LHCN-M2 (cell line): Measurements from ENCODE around the gene CEP131.

DNA sequence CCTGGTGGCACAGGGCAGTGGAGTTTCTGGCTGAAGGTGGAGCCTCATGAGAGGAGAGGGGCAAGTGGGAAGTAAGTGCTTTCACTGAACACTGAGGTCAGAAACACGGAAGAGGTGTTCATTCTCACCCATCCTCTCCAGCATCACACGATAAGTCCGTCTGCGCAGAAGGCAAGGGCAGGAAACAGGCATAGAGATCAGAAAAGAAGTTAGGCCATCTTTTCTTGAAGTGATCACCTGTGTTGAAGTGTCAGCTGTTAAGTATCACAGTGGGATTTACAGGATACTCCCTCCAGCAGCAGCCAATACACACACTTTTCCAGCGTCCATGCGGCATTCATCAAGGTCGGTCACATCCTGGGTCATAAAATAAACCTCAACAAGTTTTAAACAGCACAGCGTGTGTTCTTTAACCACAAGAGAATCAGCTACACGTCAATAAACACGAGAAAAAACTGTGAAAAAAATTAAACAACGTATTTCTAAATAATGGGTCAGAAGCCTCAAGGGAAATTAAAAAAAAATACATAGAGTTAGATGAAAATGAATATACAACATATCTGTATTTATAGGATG lies 194.7 kb downstream of the RPTOR start:
- RAMPAGE, long total RNA, result no peak

- RAMPAGE, long total RNA, result no peak
These were observed 216.8 kb downstream of the RPTOR start for GRCh38 chr17:80761361-80761915.

DNA sequence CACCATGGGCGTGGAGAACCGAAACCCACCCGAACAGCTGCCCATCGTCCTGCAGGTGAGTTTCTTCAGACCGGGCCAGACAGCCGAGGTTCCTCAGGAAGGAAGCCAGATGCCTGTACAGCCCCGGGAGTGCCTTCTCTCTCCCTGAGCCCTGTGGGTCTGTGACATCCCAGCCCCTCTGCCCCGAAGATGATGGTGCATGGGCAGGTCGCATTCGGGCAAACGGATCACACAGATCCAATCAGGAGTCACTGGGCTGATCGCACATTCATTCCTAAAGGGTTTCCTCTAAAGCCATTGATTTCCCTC lies 145.2 kb upstream of the CHMP6 start:
- RAMPAGE, long total RNA, result no peak

DNA sequence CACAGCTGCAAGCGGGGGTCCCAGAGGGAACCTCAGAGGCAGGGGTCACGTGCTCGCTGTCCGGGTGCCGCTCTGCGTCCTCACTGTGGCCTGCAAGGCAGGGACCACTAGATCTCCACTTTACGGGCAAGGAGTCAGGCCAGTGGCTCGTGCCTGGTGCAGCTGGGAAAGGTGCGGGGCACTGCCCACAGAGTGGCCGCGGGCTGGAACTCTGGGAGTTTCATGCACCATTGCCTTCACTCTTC lies 107.5 kb upstream of the CHMP6 start:
- RAMPAGE, long total RNA, result no peak

GRCh38 chr17:80987659-80988446 lies 3.8 kb upstream of the CHMP6 start:
- RAMPAGE, long total RNA, result no peak

- RAMPAGE, long total RNA, result no peak
These were observed 11.5 kb upstream of the BAIAP2 start for GRCh38 chr17:81023457-81023825.

DNA sequence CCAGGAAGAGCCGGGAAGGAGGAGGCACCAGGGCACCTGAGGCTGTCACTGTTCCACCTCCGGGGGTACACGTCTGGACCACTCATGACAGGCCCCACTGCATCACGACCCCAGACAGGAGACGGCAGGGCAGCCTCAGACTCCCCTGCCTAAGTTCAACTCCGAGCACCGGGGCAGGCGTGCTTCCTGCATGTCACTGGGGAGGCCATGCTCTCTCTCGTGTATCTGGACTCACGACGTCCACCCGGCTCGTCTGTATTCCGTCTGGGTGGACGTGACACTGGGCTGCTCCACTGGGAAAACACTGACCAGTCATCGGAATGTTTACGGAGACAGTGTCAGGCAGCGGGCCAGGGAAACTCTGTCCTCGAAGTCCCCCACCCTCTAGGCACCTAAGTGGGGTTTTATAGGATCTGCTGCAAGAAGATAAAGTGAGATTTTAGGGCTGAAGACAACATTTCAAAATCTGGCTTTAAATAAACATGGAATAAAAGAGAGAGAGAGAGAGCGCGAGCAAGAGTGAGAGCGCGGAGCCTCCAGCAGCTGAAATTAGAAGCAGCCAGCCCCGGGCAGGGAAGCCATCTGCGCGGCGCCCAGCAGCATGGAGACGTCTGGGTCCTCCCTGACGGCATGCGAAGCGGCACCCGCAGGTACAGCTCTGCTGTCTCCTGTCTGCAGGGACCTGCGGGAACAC lies 8.2 kb upstream of the BAIAP2 start:
- RAMPAGE, long total RNA, result no peak

- RAMPAGE, long total RNA, result no peak
These were observed 9.8 kb downstream of the BAIAP2 start for GRCh38 chr17:81044550-81045431.

- RAMPAGE, long total RNA, result no peak
These were observed 35.8 kb downstream of the BAIAP2 start for GRCh38 chr17:81070752-81071224.

DNA sequence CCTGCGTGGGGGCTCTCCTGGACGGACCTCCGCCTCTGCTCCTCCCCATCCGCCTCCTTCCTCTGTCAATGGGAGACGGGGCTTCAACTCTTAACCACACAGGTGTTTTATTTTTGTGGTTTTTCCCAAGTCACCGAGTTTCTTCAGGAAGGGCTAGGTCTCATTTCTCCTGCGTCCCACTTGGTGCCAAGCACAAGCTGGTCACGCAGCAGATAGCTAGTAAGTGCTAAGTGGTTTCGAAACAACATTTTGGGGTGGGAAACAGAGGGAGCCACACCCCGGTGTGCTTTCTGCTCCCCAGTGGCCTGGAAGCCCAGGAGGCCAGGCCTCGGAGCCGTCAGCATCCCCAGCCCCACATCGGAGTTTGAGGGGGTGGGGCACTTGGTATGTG lies 55.4 kb downstream of the BAIAP2 start:
- RAMPAGE, long total RNA, result no peak

- RAMPAGE, long total RNA, result no peak
These were observed 59.1 kb downstream of the BAIAP2 start for GRCh38 chr17:81093981-81094576.

DNA sequence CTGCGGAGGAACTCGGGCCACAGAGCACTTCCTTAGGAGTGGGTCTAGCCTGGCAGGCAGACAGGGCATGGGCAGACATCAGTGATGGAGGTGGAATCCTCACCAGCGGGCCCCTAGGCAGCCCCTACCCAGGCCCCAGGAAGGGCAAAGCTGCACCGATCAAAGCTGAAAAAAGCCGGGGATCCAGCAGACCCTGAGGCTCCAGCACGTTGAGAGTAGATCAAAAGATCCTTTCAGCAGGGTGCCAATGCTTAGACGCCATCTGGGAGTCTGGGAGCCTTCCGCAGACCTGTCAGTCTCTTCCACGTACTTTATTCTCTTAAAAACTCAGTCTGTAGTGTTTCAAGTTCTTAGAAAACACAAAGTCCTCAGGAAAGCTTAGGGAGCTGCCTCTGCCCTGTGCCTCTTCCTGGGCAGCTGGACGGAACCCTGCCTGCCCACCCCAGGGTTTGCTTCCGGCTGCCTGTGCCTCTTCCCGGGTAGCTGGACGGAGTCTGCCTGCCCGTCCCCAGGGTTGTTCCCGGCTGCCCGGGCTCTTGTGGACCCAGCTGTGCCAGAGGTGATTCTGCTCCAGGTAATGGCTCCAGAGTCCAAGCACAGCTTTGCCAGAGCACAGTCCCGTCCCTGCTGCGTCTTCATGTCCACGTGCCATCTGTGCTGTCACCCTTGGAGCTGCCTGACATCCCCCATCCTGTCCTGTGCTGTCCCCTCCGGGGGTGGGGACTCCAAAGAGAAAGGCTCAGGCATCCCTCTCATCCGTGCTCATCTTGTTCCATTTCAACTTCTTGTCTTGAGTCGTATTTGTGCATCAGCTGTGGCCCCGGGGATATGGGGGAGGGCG lies 50.8 kb upstream of the PVALEF start:
- RAMPAGE, long total RNA, result no peak

DNA sequence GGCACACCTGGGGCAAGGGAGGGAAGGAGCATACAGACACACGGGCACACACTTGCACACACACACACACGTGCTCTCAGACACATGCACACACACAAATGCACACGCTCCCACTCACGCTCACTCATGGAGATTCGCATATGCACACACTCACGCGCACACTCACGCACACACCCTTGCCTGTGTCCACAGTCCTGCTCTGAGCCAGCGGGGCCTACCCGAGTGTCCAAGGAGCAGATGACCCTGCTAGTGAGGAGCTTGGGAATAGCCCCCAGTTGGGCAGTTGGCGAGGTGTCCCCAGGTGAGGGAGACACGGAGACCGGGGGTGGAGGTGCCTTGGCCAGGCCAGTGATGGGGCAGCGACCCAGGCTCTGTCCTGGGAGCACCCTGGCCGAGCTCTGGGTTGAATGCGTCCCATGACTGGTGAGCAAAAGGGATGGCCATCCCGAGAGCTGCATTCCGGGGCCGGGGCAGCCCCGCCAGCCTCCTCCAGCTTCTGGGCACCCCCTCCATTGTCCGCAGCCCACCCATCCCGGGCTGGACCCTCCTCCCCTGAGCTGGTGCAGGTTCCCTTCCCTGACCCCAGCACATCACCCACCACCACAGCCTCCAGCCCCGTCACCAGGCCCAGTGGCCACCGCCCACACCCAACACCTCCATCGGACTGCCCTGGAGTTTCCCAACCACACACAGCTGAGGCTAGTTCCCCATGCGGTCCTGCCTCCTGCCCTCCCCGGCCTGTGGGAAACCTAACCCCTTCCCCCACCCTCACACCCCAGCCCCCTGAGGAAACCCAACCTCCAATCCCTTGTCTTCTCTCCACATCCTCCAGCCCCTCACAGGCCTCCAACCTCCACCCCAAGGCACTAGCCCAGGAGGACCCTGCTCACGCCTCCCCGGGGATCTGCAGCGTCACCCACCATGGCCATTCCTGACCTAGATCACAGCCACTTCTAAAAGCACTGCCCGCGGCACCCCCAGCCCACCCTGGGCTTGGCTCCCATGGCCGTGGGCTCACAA lies 16.3 kb upstream of the PVALEF start:
- RAMPAGE, long total RNA, result no peak

DNA sequence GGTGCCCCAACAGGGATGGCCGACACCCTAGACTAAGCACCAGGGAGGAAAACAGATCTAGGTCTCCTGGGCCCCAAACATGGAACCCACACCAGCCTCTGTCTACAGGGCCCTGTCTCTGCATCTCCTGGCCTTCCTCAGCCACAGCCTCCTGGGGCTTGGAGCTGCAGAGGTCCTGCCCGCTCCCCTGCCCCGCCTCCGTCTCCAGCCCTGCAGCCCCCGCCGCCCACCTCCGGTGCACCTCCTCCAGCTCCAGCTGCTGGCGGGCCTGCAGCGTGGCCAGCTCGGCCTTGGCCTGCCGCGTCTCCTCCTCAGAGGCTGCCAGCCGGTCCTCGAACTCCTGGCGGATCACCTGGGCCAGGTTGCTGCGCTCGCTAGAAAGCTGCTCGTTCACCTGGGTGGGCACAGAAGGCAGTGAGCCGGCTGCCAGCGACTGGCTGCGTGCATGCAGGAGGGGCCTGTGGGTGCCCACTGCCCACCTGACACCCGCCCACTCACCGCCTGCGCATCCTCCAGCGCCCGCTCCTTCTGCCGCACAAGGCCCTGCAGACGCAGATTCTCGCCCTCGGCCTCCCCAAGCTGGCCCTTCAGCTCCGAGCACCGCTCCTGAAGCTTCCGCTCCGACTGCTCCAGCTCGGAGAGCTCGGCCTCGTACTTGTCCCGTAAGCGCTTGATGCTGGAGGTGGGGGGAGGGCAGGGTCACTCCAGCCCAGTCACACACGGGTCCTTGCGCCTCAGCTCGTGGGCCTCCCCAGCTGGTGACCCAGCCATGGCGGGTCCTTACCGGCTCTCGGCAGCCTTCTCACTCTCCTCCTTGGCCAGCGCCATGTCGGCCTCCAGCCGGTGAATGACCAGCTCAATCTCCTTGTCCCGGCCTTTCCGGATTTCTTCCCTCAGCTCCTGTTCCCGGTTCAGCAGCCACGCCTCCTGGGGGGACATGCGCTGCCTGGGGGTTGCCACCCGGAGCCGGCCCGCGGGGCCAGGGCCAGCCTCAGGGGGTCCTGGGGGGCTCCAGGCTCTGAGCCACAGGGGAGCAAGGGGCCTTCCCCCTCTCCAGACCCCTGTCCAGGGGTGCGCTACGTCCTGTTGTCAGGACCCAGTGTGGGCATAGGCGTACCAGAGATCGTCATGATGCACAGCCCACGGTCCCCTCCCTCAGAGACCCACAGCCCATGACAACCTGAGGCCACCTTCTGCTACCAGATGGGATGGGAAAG lies 24.8 kb upstream of the AATK start:
- RAMPAGE, long total RNA, result no peak

DNA sequence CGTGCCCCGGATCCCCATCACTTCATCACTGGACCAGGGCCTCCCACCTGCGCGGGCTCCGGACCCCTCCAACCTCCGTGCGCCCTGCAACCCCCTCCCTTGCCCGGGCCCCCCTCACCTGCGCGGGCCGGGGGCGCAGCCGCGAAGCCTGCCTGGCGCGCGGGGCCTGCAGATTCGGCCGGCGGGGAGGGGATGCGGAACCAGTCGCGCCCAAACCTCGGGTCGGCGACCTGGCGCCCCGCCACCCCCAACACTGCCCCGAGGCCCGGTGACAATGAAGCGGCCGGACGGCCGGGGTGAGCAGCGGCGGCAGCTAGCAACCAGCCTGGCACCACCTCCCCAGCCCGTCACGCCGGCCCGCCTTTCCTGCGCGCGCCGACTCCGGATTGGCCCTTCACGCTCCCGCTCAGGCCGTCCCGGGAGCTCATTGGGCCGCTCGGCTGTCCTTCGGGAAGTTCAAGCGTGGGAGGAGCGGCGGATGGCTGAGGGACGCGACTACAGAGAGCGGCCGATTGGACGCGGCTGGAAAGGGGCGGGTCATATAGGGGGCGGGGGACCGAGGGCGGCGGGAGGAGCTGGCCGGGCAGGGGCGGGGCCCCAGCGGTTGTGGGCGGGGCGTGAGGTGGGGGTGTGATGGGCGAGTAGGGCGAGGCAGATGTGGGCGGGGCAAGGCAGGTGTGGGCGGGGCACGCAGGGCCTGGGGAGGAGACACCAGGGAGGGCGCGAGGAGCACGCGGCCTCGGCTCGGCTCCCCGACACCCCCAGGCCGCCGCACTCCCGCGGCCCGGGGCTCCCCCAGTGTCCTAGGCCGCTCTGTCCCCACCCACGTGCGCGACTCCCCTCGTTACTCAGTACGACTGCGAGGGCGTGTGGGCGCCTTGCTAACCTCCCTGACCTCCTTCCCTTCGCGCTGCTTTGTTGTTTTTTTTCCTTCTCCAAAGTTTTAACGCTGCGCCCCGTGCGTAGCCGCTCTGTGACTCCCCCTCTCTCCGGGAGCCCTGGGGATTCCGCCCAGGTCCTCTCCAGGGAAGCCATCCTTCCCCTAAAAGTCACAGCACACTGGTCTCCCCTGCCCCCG lies at the start of gene CEP131:
Gene CEP131 (minus strand): TSS at position 315 of the 1,078 bp plus-strand sequence.
- RAMPAGE, long total RNA, result no peak

GRCh38 chr17:81234897-81235898 lies 3.7 kb downstream of the TEPSIN start:
- RAMPAGE, long total RNA, result no peak

DNA sequence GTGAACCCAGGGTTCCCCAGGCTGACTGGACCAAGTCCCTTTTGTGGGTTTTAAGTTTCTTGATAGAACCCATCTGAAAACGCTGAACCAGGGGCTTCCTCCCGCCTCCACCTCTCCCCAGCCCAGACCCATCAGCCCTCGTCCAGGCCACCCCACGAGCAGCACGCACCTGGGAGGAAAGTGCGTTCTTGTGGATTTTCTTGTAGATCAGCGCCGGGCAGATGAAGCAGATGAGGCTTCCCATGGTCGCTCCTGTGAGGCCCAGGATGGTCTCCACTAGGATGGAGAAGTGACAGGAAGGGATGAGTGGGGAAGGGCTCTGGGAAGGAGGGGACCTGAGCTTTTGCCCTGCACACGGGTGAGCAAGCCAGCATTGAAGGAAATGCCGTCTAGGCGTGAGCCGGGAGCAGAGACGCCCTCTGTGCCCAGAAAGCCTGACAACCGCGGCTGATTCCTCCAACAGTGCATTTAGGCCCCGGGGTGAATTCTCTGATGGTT lies 24.3 kb downstream of the SLC38A10 start:
- RAMPAGE, long total RNA, result no peak

- RAMPAGE, long total RNA, result no peak
These were observed 30.2 kb upstream of the BAHCC1 start for GRCh38 chr17:81365056-81365498.

- RAMPAGE, long total RNA, result no peak
These were observed 5.3 kb upstream of the BAHCC1 start for GRCh38 chr17:81389526-81390745.

DNA sequence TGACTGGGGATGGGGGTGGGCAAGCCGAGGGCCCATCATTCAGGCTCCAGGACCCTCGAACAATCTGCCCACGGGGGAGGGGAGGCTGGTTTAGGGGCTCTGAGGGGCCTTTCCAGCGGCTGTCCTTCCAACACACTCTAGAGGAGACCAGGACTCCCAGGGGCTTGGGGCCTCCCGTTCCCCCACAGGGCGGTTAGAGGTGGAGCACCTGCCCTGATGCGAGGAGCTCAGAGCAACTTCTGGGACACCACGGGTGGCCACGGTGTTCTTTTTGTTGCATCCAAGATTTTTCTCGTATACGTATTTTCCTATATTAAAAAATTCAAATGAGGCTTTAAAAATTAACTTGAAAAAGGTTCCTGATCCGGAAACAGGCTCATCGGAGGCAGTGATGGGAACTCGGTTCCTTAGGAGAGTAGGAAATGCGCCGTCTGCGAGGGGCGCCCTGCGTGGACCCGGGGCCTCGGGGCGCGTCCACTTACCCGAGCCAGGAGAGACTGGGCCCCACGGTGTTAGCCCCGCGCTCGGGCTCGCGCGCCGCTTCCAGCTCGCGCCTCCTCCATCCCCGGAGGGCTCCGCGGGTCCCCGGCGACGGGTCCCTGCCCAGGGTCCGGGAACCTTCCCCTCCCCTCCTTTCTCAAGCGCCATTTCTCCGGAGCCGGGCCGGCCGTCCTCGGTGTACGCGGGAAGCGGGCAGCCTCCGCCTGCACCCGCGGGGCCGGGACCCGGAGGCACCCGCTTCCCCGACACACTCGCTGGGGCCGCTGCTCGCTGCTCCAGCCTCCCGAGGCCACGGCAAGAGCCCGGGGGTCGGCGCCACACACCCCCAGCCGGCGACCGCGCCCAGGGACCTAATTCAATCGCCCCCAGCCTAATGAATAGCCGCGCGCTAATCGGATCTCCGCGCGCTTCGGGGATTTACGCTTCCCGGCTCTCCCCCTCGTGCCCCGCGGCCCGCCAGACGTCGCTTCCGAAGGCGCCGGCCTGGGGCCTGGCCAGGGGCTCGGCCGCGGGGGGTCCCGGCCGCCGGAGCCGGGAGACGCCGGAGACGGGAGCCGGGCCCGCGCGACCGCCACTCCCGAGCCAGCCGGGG lies 2.3 kb upstream of the BAHCC1 start:
- RAMPAGE, long total RNA, result no peak